Metastatic Pancreatic Carcinoma in the Ovary (tissue), 1 donor: Measurements from ENCODE around the gene ARAF.

- PRO-cap, result no peak
Observed at GRCh38 chrX:45760313-45761276, 559.9 kb upstream of the DIPK2B start.

- PRO-cap, result no peak
Observed at GRCh38 chrX:45774738-45775548, 574.3 kb upstream of the DIPK2B start.

- PRO-cap, result no peak
Observed at GRCh38 chrX:46588219-46588825, 14.8 kb downstream of the CHST7 start.

DNA sequence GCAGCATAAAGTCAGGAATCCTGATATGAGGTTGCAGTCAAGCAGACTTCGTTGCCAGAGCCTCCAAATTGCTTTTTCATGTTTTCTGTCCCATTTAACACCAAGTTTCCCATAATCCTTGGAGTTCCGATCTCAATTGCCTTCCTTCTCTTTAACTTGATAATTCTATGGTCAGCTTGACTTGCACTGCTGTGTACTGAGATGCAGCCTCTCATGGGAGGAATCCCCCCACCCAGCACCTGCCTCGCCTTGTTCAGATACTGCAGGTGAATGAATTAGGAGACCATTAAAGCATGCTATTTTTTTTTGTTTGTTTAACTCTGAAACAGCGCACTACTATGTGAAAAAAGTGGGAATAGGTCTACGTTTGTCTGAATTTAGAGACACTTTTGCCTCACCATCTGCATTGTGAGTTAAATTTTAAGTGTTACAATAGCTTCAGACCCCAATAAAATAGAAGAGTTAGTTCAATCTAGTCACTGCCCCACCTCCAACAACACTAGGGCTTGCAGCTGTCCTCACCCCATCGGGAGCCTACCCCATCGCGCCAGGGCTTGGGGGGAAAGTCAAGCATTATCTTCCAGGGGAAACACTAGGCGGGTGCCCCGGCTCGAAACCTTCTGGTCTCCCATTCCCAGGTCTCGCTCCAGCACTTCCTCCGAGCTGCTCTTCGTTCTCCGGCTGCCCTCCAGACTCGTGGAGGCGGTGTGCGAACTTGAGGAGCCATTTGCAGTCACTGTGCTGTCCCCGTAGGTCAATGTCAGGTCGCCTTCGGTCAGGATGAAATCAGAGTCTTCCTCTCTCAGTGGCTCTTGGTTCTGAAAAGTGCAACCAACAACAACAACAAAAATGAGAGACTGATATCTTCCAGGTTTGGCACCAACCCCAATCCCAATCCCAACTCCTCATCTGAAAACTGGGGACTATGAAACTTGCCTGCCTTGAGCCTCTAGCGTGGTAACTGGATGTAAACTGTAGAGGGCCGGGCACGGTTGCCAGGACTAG lies 33.1 kb downstream of the CHST7 start:
- PRO-cap, result no peak

- PRO-cap, result no peak
Observed at GRCh38 chrX:47080618-47081210, 2.5 kb downstream of the RGN start.

DNA sequence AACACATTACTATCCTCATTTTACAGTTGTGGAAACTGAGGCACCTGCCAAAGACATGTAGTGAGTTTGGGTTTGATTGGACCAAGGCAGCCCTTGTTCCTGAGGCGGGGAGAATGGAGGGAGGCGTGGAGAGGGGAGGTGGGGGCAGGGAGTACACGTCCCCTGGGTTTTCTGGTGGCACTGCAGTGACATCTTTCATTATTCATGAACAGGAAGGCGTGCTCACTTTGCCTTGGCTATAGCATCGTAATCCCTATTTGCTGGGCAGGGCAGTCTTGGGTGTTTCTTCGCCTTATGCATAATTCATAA lies 785 bp upstream of the UBA1 start:
- PRO-cap, result no peak

GRCh38 chrX:47233202-47234088 lies 636 bp downstream of the USP11 start:
- PRO-cap, result bidirectional peak, plus-strand start at chrX:47233444, minus-strand start at chrX:47233350; unidirectional peak, plus-strand start at chrX:47233823; unidirectional peak, plus-strand start at chrX:47233915

GRCh38 chrX:47560684-47561755 lies at the start of gene ARAF:
TSS of gene ARAF (plus strand) at chrX:47561205.
- PRO-cap, result bidirectional peak, plus-strand start at chrX:47561206, minus-strand start at chrX:47561049; bidirectional peak, plus-strand start at chrX:47561592, minus-strand start at chrX:47561478

GRCh38 chrX:47676349-47676949 lies 17.5 kb upstream of the UXT start:
- PRO-cap, result no peak

- PRO-cap, result no peak
Observed at GRCh38 chrX:47805881-47806337, 30.8 kb upstream of the ZNF81 start.

DNA sequence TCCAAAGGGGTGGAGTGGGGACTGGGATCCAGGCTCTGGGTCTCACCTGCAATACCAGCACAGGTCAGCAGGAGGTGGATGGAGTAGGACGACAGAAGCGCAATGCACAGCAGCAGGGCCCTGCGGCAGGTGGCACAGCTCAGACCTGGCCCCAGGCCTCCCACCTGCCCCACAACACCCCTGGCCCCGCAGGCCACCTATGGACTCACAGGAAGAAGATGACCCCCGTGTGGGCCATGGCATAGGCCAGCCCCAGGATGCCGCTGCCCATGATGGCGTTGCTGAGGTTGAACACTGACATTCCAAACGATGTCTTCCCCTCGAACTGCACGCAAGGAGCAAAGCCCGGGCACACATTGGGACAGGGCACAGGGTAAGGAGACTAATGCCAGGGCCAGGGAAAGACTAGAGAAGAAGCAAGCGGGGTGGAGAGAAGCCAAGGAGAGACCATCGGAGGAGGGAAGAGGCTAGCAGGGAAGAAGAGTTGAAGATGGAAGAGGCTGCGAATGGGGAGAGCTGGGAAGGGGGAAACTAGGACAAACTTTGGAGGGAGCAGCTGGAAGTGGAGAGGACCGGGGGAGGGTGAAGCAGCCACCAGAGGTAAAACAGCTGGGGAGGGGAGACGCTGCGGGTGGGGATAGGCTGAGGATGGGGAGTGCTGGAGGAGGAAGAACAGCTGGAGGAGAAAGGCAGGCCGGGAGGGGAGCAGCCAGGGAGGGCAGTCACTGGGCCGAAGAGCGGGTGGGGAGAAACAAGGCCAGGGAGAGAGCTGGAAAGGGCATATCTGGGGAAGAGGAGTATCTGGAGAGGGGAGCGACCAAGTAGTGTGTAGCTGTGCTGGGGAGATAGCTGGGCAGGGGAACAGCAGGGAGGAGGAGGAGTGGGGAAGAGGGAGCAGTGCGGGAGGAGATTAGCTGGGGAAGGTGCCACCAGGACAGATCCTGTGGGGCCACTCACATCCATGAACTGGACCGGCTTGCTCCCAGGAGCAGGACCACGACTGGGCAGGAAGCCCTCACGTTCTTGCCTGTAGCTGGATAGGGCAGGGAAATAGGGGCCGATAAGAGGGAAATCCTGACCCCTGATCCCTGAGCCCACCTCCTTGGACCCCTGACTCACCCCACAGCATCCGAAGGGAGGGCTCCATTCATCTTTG lies 2.9 kb downstream of the SLC38A5 start:
- PRO-cap, result no peak

DNA sequence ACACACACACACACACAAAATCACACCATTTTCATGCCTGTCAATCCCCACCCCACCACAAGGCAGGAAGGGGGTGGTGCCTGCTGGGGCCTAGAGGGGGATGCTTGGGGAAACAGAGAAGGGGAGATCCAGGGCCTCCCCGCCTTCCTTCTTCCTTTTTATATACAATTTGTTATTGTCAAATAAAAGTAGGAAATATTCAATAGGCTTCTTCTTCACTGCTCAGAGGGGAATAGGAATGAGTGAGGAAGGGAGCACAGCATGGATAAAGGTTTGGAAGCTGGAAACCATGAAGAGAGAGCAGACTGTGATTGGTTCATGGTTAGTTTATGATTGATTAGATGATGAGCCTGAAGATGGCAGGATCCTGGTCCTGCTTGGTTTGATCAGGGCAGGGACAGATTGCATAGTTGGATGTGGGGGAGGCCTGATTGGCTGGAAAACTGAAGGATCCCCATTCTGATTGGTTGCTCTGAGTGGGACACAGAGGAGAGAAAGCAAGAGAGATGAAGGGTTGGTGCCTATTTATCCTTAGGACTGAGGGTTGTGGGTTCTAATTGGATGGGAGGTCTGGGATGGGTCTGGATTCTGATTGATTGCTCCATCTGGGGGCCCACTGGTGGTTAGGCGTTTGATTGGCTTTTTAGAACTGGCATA lies 874 bp upstream of the EBP start:
- PRO-cap, result no peak

GRCh38 chrX:48576010-48576425 lies 1.7 kb downstream of the RBM3 start:
- PRO-cap, result no peak

- PRO-cap, result no peak
Observed at GRCh38 chrX:48677506-48678046, 6.0 kb upstream of the WAS start.

DNA sequence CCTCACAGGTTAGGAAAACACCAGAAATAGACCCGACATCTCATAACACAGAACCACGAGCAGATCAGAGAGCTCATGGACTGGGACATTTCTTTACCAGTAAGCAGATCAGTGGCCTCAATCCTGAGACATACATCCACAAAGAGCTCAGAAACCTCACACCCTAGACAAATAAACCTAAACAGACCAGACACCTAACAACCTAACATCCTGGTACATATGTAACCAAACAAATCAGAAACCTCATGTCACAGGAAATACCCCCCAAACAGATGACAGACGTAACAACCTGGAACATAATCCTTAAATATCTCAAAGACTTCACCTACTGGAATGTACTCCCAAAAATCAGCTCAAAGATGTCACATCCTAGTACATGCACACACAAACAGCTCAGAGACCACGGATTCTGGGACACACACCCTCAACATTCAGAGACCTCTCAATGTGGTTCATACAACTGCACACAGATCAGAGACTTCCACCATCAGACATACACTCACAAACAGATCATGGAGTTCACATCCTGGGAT lies 24.4 kb downstream of the SUV39H1 start:
- PRO-cap, result no peak

GRCh38 chrX:48927067-48928086 lies 8.6 kb upstream of the PIM2 start:
- PRO-cap, result no peak

DNA sequence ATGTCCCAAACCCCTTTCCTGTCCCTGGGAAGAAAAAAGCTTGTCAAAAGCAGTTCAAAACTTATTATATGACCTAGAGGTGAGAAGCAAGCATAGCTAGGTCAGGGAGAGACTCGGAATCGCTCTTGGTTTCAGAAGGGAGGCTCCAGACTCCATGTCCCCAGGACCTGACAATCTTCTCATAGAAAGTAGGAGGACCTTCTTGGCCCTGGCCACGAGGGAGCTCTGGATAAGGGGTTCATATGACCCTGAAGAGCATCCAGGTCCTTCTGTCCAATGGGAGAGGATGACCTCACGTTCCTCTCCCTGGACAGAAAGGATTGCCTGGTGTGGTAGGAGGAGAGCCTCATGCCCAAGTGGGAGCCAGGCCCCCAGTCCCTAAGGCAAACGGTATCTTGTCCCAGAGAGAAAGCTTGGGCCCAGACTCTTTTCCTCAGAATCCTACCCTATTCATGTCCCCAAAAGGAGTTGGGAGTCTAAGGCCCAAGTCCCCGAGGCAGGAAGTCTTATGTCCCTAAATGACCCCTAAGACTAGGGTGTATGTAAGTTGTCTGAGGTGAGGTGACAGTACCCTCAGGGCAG lies 2.6 kb downstream of the OTUD5 start:
- PRO-cap, result no peak

DNA sequence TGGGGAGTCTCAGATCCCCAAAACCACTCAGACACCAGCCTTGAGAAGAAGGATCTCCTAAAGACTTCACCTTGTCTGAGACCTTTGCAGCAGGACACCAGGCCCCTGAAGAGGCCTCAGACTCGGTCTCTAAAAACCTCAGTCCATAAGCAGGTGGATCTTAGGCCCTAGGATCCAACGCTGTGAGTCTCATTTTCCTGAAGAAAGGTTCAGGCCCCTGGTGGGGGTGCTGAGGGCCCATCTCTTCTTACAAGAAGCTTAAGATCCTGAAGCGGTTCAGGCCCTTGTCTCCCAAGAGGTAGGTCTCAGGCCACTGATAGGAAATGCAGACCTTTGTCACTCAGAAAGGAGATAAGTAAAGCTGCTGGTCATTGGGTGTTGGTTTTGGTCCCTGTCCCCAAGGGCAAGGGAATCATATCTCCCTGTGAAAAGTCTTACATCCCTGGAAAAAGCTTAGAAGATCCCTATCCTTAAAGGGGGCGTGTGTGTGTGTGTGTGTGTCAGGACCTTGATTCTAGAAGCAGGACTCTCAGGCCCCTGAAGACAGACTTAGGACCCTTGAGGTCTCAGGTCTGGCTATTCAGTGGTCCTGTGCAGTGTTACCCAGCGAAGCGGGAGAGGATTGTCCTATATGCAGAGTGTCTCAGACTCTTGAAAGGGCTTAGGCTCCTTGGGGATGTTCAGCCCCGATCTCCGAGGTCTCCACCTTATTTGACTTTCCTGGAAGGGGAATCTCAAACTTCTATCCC lies 1.4 kb downstream of the OTUD5 start:
- PRO-cap, result no peak

GRCh38 chrX:49071219-49072115 lies 2.3 kb downstream of the PRAF2 start:
- PRO-cap, result no peak

DNA sequence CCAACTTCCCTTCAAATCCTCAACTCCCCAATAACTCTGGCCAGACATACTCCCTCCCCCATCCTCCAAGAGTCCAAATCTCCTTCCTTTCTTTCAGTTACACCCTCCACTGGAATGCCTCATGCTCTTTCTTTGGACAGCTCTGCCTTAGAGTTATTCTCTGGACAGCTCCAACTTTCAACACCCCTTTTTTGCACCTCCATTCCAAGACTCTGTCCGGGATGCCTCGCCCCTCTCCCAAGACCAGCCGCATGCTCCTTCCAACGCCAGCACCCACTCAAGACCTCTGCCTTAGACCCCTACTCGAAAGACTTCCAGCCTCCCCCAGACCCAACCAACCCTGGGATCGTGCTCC lies 298 bp downstream of the WDR45 start:
- PRO-cap, result no peak